HT1080 (cell line): ENCODE measurements around the genes CDC14C and DDC.

RAMPAGE:
- cytosol, long total RNA: no peak
- long total RNA: no peak
- nucleus, long total RNA: no peak
These were observed at the start of gene CDC14C for GRCh38 chr7:48924462-48924713. Gene CDC14C (plus strand): TSS chr7:48924547.

DNA sequence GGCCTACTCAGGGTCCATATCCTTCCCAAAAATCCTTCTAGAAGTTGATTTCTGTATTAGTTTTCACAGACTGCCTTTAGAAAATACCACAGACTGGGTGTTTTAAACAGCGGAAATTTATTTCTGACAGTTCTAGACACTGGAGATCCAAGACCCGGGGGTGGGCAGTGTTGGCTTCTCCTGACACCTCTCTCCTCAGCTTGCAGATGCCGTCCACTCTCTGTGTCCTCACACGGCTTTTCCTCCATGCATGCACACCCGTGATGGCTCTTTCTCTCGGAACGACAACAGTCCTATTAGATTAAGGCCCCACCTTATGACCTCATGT is 143.0 kb upstream of the VWC2 start:
RAMPAGE:
- cytosol, long total RNA: no peak
- long total RNA: no peak
- nucleus, long total RNA: no peak

GRCh38 chr7:49774148-49774495 is 684 bp downstream of the VWC2 start:
RAMPAGE:
- cytosol, long total RNA: no peak
- long total RNA: no peak
- nucleus, long total RNA: no peak

RAMPAGE:
- cytosol, long total RNA: no peak
- long total RNA: no peak
- nucleus, long total RNA: no peak
These were observed 98.0 kb upstream of the IKZF1 start for GRCh38 chr7:50206263-50207186.

RAMPAGE:
- cytosol, long total RNA: no peak
- long total RNA: no peak
- nucleus, long total RNA: no peak
These were observed 1.3 kb upstream of the IKZF1 start for GRCh38 chr7:50303354-50303566.

GRCh38 chr7:50308131-50308432 is 3.6 kb downstream of the IKZF1 start:
RAMPAGE:
- cytosol, long total RNA: no peak
- long total RNA: no peak
- nucleus, long total RNA: no peak

GRCh38 chr7:50316104-50316701 is 11.7 kb downstream of the IKZF1 start:
RAMPAGE:
- cytosol, long total RNA: no peak
- long total RNA: no peak
- nucleus, long total RNA: no peak

GRCh38 chr7:50330599-50331390 is 26.3 kb downstream of the IKZF1 start:
RAMPAGE:
- cytosol, long total RNA: no peak
- long total RNA: no peak
- nucleus, long total RNA: no peak

DNA sequence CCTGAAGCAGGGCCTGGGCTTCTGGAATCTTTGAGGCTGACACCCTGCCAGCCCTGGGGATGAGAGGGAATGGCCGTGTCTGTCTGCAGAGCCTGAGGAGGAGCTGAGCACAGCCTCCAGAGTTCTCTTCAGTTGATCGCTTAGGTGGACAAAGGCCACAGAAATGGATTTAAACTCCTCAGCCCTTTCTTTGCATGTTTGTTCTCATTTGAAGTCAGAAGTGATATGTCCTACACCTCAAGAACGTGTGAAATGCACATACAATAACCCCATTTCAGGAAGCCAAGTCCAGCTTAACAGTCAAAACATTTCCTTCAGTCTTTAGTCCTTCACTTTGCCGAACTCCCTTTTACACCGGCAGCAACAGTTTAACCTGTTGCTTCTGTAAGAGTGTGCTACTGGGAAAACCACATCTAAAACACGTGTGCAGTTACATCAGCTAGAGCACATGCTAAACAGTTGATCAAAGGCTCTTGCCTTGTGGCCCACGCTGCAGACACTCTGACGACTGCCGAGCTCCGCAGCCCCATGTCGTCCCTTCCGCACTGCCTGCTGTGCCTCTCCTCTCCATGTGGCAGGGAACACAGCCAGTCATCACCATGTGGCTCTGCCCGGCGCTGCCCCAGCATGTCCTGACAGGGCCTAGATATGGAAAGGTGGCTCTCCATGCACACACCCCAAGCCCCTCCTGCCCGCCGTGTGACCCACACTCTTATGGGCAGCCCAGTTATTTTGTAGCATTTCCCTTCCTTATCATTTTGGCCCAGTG is 55.9 kb downstream of the IKZF1 start:
RAMPAGE:
- cytosol, long total RNA: no peak
- long total RNA: no peak
- nucleus, long total RNA: no peak

GRCh38 chr7:50456415-50456791 is 6.3 kb upstream of the FIGNL1 start:
RAMPAGE:
- cytosol, long total RNA: no peak
- long total RNA: no peak
- nucleus, long total RNA: no peak

GRCh38 chr7:50564925-50565792 is at the start of gene DDC:
Gene DDC (minus strand): TSS chr7:50565405.
RAMPAGE:
- cytosol, long total RNA: no peak
- long total RNA: no peak
- nucleus, long total RNA: no peak

DNA sequence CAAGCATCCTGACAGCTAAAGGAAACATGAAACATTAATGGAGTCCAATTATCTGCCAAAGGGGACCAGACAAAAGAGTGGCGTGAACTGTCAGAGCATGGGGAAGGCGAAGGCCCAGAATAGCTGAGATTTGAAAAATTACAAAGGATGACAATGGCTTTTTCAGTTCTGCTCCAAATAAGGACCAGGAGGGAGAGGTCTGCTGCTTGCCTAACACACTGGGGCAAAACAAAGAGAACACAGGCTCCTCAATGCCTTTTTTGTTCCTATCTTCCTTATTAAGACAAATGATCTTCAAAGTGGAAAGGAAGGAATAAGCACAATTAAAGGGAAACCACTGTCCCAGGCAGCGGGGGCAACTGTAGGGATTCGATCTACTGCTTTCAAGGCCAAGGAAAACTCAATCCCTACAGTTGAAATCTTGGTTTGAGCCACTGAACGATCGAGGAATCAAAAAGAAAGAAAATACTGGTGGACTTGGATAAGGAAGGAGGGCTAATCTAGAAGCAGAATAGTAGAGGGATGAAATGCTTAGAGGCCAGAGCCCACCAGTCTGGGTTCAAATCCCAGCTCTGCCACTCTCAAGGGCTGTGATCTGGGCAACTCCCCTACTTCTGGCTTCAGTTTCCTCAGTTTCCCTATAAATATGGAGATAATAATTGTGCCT is 91.8 kb downstream of the GRB10 start:
RAMPAGE:
- cytosol, long total RNA: no peak
- long total RNA: no peak
- nucleus, long total RNA: no peak

DNA sequence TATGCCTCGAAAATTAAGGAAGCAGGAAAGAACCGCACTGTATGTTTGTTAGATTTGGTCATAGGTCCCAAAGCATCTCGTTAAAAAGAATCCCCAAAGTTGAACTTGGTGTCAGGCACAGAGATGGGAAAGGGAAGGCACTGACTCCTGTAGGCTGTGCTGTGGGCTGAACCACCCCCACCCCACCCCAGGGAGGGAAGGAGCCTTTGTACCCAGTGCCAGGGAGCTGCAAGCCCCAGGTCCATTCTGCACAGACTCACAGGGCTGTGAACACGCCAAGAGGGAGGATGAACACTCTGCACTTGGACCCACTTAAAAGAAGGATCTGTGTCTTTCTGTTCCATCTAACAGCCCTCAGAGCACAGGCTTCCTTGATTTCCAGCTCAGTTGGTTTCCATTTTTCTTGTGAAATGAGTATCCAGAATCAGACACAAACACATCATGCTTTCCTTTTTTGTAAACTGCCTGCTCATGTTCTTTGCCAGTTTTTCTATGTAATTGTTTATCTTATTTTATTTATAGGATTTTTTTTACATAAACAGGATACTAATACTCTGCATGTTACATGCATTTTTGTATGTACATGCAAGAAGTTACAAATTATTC is 84.9 kb downstream of the GRB10 start:
RAMPAGE:
- cytosol, long total RNA: no peak
- long total RNA: no peak
- nucleus, long total RNA: no peak

RAMPAGE:
- cytosol, long total RNA: no peak
- long total RNA: no peak
- nucleus, long total RNA: no peak
These were observed 61.6 kb downstream of the GRB10 start for GRCh38 chr7:50720869-50721686.

DNA sequence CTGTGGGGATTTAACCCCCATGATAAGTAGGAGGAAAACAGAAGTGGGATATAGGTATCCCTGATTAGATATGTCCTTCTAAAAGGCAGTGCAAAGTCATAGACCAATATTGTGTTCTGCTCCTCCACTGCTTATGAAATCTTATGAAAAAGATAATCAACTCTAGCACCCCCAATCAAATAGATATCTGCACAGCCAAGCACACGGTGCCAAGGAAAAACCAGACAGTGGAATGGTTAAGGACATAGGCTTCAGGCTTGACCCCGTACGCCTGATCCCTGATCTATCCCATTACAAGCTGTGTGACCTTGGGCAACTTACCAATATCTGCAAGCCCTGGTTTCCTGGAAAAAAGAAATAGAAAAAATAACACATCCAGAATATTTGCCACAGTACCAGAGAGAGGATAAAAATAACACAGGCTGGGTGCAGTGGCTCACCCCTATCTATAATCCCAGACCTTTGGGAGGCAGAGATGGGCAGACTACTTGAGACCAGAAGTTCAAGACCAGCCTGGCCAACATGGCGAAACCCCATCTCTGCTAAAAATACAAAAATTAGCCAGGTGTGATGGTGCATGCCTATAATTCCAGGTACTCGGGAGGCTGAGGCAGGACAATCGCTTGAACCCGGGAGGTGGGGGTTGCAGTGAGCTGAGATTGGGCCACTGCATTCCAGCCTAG is 56.9 kb downstream of the GRB10 start:
RAMPAGE:
- cytosol, long total RNA: no peak
- long total RNA: no peak
- nucleus, long total RNA: no peak

GRCh38 chr7:50739604-50740845 is 42.7 kb downstream of the GRB10 start:
RAMPAGE:
- cytosol, long total RNA: no peak
- long total RNA: no peak
- nucleus, long total RNA: no peak

GRCh38 chr7:51302833-51303194 is 13.8 kb downstream of the COBL start:
RAMPAGE:
- cytosol, long total RNA: no peak
- long total RNA: no peak
- nucleus, long total RNA: no peak

DNA sequence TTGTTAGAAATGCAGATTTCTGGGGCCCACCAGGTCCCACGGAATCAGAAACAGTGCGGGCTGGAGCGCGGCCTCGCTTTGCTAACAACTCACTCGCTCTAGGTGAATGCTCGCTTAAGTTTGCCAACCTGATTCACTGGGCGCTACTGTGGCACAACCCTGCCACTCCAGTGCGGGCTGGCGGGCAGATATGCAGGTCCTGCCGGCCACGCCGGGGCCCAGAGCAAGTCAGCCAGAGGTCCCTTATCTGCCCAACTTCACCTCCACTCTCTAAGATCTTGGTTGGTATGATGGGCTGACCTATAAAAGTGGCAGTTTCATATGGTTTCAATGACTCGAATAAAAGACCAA is 698 bp upstream of the COBL start:
RAMPAGE:
- cytosol, long total RNA: no peak
- long total RNA: no peak
- nucleus, long total RNA: no peak

DNA sequence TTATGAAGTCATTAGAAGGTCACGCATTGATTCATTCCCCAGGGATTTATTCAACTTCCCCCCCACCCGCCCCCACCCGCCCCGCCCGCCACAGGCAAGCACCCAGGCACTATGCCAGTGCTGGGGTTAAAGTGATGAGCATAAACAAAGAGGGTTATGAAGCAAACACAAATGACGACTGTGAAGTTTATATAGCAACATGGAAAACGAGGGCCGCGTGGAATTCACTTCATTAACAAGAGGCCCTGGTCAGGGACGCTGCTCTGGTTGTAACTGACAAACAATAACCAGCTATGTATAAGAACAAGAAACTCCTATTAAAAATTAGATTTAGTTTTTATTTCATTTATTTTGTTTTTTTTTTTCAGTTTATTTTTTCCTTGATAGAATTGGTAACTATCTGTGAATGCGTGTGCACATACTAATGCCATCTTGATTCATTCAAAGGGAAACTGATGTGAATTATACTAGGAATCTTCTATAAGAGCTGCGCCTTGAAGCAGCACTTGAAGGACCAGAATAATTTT is 656.6 kb upstream of the COBL start:
RAMPAGE:
- cytosol, long total RNA: no peak
- long total RNA: no peak
- nucleus, long total RNA: no peak

RAMPAGE:
- cytosol, long total RNA: no peak
- long total RNA: no peak
- nucleus, long total RNA: no peak
These were observed 30.7 kb upstream of the POM121L12 start for GRCh38 chr7:53004828-53005109.